Epithelial cell of esophagus (primary cell): ENCODE data around the gene TMEM45B.

DNA sequence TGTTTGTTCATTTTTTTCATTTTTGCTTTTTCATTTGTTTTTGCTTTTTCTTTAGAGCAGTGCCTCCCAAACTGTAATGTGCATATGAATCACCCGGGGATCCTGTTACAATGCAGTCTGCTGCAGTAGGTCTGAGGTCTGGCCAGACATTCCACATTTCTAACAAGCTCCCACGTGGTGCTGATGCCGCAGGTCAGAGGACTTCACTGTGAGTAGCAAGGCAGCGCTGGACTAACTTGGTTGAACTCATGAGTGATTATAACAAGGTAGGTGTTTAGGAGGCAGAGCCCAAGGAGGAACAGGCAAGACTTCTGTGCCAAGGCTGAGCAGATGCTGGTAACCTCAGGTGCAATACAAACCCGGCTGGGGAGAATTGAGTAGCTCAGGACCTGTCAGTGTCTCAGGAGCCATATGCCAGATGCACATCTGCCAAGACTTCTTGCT is 4.4 kb downstream of the ETS1 start:
- RRBS, result no CpG with 5 or more reads among the region's 5 CpGs

- RRBS, result no CpG with 5 or more reads among the region's 22 CpGs
These were observed 37.2 kb upstream of the ETS1 start for GRCh38 chr11:128624218-128625386.

DNA sequence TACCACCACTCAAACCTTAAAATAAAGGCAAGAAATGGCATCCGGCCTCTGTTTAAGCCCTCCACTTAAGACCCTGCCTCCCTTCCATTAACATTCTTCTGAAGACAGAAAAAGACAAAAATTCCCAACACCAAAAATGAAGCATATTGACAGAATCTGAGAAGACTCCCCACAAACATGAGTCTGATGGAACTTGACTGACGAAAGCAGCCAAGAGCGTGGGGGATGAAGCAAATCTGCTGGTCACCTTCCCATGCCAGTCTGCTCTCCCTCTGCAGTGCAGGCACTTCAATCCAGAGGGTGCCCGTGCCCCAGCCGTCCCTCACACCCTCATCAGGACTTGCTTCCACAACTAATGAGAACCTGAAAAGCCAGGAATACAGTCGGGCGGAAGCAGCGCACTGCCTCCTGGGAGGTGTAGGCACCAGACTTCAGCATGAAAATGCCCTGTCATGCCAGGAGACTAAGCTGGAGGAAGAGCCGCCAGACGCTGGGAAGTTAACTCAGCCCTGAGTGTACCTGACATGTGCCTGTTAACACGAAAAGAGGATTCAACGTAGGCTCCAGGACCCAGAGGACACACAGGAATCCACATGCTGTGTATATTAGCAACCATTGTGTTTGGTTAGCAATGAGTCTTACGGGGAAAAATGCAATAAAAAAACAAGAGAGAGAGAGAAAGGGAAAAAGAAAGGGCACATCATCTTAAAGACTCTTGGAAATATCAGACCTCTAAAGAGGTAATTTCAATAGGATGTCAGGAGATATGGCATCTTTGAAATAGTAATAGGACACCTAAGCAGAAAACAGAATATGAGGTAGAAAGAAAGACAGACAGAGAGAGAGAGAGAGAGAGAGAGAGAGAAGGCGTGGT is 40.1 kb upstream of the FLI1 start:
- RRBS, result no CpG with 5 or more reads among the region's 14 CpGs

- RRBS, result no CpG with 5 or more reads among the region's 7 CpGs
These were observed 3.9 kb downstream of the FLI1 start for GRCh38 chr11:128697713-128698256.

GRCh38 chr11:128721301-128721865 is 27.5 kb downstream of the FLI1 start:
- RRBS, result no CpG with 5 or more reads among the region's 4 CpGs

DNA sequence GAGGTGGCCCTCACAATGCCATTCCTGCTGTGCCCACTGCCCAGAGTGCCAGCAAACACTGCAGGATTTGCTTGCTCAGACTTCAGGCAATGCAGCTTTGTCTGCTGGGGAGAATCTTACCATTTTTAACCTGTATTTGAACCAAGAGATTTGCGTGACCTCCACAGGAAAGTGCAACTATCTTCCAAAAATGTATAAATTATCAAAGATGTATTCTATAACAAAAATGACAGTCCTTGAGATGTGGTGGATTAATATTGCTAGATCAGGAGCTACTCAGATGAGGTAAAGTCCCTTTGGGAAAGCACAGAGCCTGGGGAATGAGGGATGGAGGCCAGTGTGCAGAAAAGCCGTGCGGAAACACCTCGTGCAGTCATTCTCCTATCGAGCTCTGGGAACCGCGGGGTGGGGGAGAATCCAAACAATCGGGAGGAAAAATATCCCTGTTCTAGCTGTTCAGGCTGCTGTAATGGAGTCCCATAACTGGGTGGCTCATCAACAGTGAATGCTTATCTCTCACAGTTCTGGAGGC is 28.6 kb downstream of the FLI1 start:
- RRBS, result no CpG with 5 or more reads among the region's 8 CpGs

- RRBS, result no CpG with 5 or more reads among the region's 6 CpGs
These were observed 42.1 kb downstream of the FLI1 start for GRCh38 chr11:128735992-128736405.

DNA sequence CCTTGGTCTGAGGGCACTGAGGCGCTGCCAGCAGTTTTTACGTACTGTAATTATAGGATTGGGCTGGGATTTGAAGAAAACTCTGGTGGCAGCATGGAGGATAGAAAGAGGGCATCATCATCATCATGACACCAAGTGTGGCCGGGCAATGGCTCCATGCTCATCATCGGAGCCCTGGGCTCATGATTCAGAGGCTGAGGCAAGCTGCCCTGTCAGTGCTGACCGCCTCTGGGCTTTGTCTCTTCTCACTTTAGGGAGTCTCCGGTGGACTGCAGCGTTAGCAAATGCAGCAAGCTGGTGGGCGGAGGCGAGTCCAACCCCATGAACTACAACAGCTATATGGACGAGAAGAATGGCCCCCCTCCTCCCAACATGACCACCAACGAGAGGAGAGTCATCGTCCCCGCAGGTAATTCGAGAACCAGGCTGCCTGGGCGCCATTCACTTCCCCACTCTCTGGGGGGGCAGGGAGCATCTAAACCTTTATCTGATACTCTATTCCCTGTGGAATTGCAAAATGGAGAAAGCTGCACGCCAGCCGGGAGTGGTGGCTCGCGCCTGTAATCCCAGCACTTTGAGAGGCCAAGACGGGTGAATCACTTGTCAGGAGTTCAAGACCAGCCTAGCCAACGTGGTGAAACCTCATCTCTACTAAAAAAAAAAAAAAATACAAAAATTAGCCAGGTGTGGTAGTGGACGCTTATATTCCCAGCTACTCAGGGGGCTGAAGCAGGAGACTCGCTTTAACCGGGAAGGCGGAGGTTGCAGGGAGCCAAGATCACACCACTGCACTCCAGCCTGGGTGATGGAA is 74.2 kb downstream of the FLI1 start:
- RRBS, result no CpG with 5 or more reads among the region's 25 CpGs

DNA sequence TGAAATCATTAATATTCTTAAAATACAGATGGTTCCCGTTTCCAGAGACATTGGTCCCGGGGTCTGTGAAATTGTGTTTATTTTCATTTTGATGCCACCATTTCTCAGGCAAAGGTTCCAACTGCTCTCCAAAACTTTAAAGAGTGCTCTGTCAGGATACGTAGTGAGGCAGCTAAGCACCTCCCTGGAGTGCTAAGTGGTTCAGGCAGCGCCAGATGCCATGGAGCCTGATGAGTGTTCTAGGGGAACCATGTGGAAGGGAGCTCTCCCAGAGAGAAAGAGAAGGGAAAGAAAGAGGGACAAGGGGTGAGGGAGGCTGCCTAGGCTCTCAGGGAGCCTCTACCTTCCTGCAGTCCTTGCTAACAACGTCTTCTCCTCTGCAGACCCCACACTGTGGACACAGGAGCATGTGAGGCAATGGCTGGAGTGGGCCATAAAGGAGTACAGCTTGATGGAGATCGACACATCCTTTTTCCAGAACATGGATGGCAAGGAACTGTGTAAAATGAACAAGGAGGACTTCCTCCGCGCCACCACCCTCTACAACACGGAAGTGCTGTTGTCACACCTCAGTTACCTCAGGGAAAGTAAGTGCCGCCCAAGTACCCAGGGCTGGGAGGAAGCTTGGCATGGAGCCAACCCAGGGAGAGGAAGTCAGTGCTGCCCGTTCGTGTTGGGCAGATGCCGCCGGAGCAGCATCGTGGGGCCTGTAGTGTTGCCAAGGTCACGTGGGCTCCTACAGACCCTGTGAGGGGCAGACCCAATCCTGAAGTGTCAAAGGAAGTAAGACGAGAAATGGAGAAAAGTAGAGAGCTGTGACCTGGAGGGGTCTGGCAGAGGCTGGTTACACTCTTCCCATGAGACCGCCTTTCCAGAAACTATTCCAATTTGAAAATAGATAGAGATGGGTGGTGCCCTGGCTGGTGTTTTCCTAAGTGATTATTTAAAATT is 78.8 kb downstream of the FLI1 start:
- RRBS, result no CpG with 5 or more reads among the region's 18 CpGs

- RRBS, result 3% methylated on average over 19 of the region's 58 CpGs
These were observed 14.1 kb downstream of the KCNJ5 start for GRCh38 chr11:128904955-128905962.

- RRBS, result no CpG with 5 or more reads among the region's 7 CpGs
These were observed 31.7 kb upstream of the TP53AIP1 start for GRCh38 chr11:128974247-128974922.

GRCh38 chr11:129035180-129035668 is 92.6 kb upstream of the TP53AIP1 start:
- RRBS, result no CpG with 5 or more reads among the region's 3 CpGs

- RRBS, result no CpG with 5 or more reads among the region's 1 CpG
These were observed 90.4 kb upstream of the ARHGAP32 start for GRCh38 chr11:129282582-129282865.

- RRBS, result no CpG with 5 or more reads among the region's 12 CpGs
These were observed 51.7 kb upstream of the BARX2 start for GRCh38 chr11:129323845-129324472.

GRCh38 chr11:129376311-129376843 is 729 bp downstream of the BARX2 start:
- RRBS, result no CpG with 5 or more reads among the region's 23 CpGs

DNA sequence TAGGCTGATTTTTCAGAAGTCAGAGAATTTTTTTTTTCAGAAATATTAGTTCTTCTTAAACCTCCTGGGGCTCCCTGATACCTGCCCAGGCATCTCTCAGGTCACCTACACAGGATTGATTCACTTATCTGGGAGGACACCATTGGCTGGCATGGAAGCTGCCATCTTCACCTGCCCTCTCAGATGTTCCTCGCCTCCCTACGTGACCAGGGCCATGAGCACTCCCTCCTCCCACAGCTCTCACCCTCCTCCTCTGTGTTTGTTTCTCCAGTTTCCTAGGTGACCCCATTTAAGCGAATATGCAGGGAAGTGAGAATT is 64.2 kb downstream of the BARX2 start:
- RRBS, result no CpG with 5 or more reads among the region's 3 CpGs

DNA sequence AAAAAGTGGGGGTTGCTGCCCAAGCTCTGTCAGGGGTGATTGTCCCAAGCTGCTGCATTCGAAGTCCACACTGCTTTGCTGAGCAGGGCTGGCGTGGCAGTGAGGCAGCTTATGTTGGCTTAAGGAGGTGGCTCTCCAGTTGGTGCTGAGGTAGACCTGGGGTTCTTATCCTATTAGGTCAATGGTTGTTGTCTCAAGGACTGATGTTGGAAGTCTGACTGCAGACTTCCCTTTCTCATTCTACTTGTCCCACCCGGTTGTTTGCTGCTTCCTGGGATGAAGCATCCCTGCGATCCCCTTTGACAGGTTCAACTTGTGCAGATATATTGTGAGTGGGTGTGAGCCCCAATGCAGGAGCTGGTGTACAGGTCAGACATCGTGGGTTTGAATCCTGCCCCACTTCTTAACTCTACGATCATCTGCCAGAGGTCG is 65.3 kb downstream of the BARX2 start:
- RRBS, result no CpG with 5 or more reads among the region's 7 CpGs

DNA sequence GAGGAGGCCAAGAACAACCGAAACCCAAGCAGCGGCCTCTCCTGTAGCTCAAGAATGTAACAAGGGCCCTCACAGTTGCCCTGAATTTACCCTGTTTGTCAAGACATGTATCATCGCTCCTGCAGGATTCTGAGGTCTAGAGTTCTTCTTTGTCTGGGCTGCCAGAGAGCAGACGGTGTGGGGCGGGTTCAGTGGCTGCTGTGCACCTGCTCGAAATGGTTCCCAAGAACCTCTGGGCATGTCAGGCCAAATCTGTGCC is 83.5 kb downstream of the BARX2 start:
- RRBS, result no CpG with 5 or more reads among the region's 6 CpGs

- RRBS, result no CpG with 5 or more reads among the region's 58 CpGs
These were observed at the start of gene TMEM45B for GRCh38 chr11:129815402-129816189. TMEM45B (plus strand) TSS chr11:129815848.

- RRBS, result 0% methylated on average over 1 of the region's 21 CpGs
These were observed 52.3 kb downstream of the PRDM10 start for GRCh38 chr11:129949905-129951157.